HT1080 (cell line): ENCODE measurements around the genes CAMK2N1 and ALPL.

DNA sequence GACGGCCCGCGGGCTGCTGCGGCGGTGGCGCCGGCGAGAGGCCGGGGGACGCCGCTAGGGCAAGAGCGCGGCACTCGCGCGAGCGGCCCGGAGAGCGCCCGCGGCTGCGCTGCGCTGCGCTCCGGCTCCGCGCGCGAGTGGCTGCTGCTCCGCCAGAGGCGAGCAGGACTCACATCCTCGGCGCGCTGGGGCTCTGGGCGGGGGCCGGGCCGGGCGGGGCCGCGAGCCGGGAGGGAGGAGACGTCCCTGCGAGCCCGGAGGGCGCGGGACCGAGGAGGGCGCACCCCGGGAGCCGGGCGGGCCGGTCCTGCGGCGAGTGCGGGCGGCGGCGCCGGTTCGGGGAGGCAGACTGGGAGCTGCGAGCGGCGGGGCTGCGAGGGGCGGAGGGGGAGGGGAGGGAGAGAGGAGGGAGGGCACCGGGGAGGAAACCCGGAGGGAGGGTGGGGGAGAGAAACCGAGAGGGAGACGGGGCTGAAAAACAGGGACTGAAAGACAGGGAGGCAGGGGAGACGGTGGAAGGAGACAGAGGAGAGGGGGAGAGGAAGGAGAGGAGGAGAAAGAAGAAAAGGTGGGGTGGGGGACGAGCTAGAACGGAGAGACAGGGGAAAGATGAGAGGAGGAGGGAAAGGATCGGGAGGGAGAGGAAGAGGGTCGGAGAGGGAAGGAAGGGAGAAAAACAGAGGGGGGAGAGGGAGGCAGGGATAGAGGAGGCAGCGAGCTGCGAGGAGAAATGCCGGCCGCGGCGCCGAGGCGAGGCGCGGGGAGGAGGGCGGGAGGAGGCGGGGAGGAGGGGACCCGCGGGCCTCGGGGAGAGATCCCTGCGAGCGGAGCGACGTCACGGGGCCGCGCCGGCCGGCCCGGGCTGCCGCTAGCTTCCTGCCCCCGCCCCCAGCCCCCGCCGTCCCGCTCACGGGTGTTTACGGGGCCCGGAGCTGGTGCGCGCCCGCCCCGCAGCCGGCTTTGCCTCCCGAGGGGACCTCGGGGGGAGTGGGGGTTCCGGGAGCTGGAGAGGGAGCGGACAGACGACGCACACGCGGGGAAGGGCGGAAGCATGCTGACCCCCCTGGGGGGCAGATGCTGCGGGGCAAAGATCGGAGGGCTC, at the start of gene CAMK2N1:
Gene CAMK2N1, minus strand, starts transcription at position 732 of the 1,102 bp plus-strand sequence.
RAMPAGE:
- cytosol, long total RNA, result no peak
- long total RNA, result no peak
- nucleus, long total RNA, result no peak

RAMPAGE:
- cytosol, long total RNA, result no peak
- long total RNA, result no peak
- nucleus, long total RNA, result no peak
Measured at GRCh38 chr1:20493810-20494932, 8.2 kb upstream of the CAMK2N1 start.

DNA sequence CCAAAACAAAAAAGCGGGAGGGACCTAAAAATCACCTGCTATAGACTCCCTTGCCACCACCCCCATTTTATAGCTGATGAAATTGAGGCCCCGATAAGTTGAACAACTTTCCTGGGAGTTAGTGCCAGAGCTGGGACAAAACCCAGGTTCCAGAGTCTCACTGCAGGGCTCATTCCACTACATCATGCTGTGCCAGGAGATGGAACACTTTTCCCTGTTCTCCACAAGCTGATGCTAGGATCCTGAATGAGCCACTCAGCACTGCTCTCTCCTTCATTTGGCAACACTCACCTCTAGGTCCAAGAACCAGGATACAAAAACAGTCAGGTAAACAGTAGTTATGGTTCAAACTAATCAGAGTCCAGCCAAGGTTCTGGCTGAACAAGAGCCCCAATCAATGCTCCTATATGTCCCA, 17.4 kb downstream of the CDA start:
RAMPAGE:
- cytosol, long total RNA, result no peak
- long total RNA, result no peak
- nucleus, long total RNA, result no peak

GRCh38 chr1:20616282-20617153, 16.7 kb upstream of the PINK1 start:
RAMPAGE:
- cytosol, long total RNA, result no peak
- long total RNA, result no peak
- nucleus, long total RNA, result no peak

RAMPAGE:
- cytosol, long total RNA, result no peak
- long total RNA, result no peak
- nucleus, long total RNA, result no peak
Measured at GRCh38 chr1:20644300-20644909, 11.1 kb downstream of the PINK1 start.

DNA sequence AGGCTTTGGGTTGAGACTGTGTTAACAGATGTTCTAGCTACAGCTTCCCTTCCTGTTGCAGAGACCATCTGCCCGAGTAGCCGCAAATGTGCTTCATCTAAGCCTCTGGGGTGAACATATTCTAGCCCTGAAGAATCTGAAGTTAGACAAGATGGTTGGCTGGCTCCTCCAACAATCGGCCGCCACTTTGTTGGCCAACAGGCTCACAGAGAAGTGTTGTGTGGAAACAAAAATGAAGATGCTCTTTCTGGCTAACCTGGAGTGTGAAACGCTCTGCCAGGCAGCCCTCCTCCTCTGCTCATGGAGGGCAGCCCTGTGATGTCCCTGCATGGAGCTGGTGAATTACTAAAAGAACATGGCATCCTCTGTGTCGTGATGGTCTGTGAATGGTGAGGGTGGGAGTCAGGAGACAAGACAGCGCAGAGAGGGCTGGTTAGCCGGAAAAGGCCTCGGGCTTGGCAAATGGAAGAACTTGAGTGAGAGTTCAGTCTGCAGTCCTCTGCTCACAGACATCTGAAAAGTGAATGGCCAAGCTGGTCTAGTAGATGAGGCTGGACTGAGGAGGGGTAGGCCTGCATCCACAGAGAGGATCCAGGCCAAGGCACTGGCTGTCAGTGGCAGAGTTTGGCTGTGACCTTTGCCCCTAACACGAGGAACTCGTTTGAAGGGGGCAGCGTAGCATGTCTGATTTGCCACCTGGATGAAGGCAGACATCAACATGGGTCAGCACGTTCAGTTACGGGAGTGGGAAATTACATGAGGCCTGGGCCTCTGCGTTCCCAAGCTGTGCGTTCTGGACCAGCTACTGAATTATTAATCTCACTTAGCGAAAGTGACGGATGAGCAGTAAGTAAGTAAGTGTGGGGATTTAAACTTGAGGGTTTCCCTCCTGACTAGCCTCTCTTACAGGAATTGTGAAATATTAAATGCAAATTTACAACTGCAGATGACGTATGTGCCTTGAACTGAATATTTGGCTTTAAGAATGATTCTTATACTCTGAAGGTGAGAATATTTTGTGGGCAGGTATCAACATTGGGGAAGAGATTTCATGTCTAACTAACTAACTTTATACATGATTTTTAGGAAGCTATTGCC, 10.4 kb downstream of the DDOST start:
RAMPAGE:
- cytosol, long total RNA, result no peak
- long total RNA, result no peak
- nucleus, long total RNA, result no peak

RAMPAGE:
- cytosol, long total RNA, result no peak
- long total RNA, result no peak
- nucleus, long total RNA, result no peak
Measured at GRCh38 chr1:20696287-20697431, 21.1 kb downstream of the KIF17 start.

GRCh38 chr1:20784723-20785209, 2.3 kb downstream of the HP1BP3 start:
RAMPAGE:
- cytosol, long total RNA, result no peak
- long total RNA, result no peak
- nucleus, long total RNA, result no peak

GRCh38 chr1:20785579-20785852, 1.6 kb downstream of the HP1BP3 start:
RAMPAGE:
- cytosol, long total RNA, result no peak
- long total RNA, result no peak
- nucleus, long total RNA, result no peak

DNA sequence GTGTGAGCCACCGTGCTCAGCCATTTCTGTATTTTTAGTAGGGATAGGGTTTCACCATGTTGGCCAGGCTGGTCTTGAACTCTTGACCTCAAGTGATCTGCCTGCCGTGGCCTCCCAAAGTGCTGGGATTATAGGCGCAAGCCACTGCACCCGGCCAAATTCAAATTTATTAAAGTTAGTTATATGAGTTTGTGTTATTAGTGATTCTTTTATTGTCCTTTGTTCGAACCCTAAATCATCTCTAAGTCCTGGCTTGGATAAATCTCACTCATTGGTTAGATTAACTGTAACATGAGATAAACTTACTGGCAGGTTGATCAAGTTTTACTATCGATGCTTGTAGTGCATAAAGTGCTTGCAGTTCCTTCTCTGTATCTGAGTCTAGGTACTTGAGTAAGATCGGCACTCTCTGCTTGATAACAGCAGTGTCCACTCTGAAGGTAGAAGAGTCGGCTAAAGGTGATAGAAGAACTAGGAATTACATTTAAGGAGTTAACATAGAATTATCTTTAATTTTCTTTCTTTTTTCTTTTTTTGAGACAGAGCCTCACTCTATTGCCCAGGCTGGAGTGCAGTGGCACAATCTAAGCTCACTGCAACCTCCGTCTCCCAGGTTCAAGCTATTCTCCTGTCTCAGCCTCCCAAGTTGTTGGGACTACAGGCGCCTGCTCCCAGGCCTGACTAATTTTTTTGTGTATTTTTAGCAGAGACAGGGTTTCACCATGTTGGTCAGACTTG, 23.5 kb upstream of the HP1BP3 start:
RAMPAGE:
- cytosol, long total RNA, result no peak
- long total RNA, result no peak
- nucleus, long total RNA, result no peak

DNA sequence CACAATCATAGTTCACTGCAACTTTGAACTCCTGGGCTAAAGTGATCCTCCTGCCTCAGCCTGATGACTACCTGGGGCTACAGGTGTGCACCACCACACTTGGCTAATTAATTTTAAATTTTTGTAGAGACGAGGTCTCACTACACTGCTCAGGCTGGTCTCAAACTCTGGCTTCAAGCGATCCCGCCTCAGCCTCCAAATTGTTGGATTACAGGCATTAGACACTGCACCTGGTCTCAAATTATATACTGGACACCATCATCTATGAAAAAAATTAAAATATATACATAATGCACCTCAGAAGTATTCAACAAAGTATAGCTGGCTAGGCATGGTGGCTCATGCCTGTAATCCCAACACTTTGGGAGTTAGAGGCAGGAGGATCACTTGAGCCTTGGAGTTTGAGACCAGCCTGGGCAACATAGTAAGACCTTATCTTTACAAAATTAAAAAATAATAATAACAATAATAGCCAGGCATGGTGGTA, 39.5 kb downstream of the EIF4G3 start:
RAMPAGE:
- cytosol, long total RNA, result no peak
- long total RNA, result no peak
- nucleus, long total RNA, result no peak

DNA sequence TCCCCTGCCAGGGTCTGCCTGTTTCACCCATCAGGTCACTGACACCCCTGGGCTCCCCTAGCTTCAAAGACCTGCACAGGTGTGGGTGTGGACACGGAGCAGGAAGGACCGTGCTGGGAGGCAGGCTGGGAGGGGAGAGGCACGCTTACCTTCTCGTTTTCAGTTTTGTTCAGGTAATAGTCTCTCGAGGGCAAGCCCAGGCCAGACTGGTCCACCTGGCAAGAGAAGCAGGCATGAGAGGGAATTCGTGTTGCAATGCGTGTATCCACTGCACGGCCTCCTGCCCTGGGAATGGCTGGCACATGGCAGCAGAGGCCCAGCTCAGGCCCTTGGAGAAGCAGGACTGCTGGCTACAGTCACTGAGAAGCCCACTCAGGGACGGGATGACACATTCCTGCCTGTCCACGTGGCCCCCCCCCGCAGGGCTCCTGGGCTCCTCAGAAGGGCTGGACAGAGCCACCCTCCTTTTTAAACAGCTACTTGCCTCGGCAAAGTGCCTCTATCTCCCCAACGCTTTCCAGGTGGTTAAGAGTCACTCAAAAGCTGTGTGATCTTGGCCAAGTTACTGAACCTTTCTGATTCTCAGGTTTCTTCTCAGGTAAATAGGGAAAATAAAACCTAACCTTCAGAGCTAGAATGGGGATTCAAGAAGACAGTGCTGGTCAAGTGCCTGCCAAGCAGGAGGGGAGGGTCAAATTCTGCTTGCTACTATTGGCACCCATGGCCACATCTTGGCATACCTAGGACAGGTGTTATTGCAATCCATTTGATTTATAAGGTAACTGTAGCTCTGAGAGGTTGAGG, 32.7 kb downstream of the ECE1 start:
RAMPAGE:
- cytosol, long total RNA, result no peak
- long total RNA, result no peak
- nucleus, long total RNA, result no peak

DNA sequence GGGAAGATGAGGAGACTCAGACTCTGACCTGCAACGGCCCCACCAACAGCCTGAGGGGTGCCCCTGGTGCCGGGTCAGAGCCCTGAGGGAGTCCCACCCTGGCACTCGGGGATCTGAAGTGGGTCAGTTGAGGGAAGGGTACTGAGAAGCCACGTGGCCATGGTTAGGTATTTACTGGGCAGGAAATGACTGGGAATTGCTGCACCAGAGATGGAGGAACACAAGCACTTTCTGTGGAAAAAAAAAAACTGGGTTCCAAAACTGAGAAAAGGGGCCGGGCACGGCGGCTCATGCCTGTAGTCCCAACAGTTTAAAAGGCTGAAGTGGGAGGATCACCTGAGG, 9.7 kb downstream of the ECE1 start:
RAMPAGE:
- cytosol, long total RNA, result no peak
- long total RNA, result no peak
- nucleus, long total RNA, result no peak

DNA sequence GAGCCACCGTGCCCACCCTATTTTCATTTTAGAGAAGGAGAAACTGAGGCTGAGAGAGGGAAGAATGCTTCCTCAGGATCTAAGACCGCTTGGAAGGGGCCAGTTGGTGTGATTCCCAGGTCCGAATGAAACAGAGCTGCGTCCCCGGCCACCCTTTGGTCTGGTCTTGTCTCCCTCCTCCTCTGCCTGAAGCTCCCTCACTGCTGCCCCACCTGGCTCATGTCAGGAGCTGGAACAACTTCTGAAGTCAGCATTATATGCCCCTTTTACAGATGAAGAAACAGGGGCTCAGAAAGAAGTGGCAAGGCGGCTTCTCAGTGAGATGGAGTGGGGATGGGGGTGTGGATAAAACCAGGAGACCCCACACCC, 31.6 kb upstream of the ECE1 start:
RAMPAGE:
- cytosol, long total RNA, result no peak
- long total RNA, result no peak
- nucleus, long total RNA, result no peak

DNA sequence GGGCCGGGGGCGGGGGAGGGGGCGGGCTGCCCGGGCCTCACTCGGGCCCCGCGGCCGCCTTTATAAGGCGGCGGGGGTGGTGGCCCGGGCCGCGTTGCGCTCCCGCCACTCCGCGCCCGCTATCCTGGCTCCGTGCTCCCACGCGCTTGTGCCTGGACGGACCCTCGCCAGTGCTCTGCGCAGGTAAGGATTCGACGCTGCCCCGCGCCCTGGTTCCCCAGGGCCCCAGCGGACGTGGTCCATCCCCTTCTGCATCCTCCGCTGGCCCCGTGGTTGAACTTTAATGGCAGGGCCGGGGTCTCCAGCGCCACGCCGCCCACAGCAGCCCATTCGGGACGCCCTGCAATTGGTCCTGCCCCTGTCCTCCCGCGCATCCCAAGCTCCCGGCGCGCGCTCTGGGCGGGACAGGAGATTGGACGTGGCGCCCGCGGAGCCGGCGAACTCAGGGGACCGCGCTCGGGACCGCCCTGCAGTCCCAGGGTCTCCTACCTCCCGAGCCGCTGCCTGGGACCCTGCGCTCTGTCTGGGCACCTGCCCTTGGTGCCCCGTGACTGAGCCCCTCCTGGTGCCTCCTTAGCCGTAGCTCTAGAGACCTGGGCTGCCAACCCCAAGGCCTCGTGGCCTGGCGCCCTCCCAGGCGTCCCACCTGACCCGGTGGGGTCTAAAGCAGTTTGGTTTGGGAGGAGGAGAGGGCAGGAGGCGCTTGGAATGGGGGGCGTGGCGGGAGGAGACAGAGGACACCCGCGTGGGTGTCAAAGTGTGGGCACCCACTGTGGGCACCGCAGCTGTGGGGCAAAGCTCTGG, at the start of gene ALPL:
Gene ALPL, plus strand, starts transcription at position 89 of the 804 bp plus-strand sequence.
RAMPAGE:
- cytosol, long total RNA, result no peak
- long total RNA, result no peak
- nucleus, long total RNA, result no peak

RAMPAGE:
- cytosol, long total RNA, result no peak
- long total RNA, result no peak
- nucleus, long total RNA, result no peak
Measured at GRCh38 chr1:21514220-21514701, 5.0 kb downstream of the ALPL start.

RAMPAGE:
- cytosol, long total RNA, result no peak
- long total RNA, result no peak
- nucleus, long total RNA, result no peak
Measured at GRCh38 chr1:21550814-21551477, 41.7 kb downstream of the ALPL start.

GRCh38 chr1:21586872-21587316, 77.7 kb downstream of the ALPL start:
RAMPAGE:
- cytosol, long total RNA, result no peak
- long total RNA, result no peak
- nucleus, long total RNA, result no peak

DNA sequence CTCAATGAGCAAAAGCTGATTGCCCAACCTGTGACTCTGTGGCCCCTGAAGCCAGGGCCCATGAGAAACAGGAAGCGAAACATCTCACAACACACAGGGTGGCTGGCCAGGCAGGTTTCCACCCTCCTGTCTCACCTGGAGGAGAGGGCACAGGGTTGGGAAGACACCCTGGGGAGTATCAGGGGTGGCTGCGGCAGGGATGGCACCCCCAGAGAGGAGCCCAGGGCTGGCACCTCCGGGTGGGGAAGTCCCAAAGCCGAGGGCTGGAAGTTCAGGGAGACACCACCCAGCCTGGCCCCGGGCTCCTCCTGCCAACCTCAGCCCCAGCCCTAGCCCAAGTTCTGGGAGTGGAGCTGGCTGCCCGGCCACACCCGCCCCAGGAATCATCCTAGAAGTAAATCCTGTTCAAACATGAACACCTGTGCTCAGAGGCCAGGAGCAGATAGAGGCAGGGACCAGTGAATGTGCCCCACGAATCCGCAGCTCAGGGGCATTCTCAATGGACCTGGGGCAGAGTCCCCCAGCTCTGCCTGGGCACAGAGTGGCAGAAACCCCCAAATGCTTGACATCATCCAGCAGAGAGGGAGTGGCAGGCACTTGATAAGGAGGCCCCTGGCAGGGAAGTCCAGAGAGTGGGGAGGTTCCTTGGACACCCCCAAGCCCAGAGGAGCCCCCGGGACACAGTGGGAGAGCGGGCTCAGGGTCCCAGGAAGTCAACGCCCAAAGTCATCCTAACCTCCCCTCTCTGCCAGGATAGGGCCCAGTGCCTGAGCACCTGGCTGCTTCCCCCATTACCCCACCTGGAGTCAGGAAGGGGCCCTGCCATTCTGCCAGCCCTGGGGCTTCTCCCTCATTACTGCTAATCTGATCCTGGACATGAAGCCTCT, 54.4 kb downstream of the RAP1GAP start:
RAMPAGE:
- cytosol, long total RNA, result no peak
- long total RNA, result no peak
- nucleus, long total RNA, result no peak

RAMPAGE:
- cytosol, long total RNA, result no peak
- long total RNA, result no peak
- nucleus, long total RNA, result no peak
Measured at GRCh38 chr1:21634524-21635027, 34.6 kb downstream of the RAP1GAP start.